Trachea (tissue), 1 donor: ENCODE data around the genes FASTKD3 and MARCHF6.

DNA sequence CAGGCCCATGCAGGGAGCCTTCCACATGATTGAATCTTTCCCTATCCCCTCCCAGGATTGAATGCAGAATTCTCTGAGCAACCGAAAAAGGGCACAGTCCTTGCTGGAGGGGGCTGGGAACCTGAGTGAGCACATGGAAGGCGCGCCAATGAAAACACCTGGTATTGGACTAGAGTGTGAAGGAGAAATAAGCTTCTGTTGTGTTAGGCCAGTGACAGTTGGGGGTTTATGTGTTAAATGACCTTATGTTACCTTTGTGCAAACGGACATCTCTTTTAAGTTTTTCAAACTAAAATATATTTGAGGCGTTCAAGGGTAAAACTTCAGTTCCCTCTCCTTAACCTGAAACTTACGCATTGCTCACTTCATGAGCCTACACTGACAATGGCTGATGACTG lies 147.9 kb upstream of the ADAMTS16 start:
- PRO-cap = no peak

GRCh38 chr5:5392911-5393201 lies 29.6 kb upstream of the ICE1 start:
- PRO-cap = unidirectional peak, plus-strand start at chr5:5393038

DNA sequence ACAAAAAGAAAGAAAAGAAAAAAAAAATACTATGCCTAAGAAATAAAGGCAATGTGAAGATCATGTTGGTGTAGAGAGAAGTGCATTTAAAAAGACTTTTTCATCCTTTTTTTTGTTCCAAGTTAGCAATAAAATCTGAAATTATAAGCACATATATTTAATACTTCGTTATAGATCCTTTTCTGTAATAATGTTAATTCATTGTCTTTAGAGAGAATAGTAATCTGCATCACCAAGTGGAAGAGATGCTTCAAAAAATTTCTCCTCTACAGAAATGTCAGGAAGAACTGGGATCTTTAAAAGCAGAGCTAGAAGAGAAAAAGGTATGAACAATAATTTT lies 18.4 kb downstream of the ICE1 start:
- PRO-cap = no peak

DNA sequence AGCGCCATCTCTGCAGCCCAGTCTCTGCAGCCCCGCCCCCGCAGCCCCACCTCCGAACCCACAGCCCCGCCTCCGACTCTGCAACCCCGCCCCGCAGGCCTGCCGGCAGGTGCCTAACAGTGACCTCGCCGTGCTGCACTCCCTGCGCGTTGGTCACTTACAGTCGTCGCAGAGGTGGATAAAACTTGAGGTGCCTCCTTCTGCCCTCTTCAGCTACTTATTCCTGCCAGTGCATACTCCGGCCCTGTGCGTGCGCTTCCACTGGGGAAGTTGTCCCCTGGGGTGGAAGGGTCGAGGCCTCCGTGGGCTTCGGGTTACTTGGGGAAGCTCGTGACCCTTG lies 72.3 kb downstream of the ICE1 start:
- PRO-cap = no peak

GRCh38 chr5:5834947-5835429 lies 412.5 kb downstream of the ICE1 start:
- PRO-cap = no peak

GRCh38 chr5:6090138-6090430 lies 288.3 kb downstream of the MED10 start:
- PRO-cap = no peak

- PRO-cap = no peak
These were observed 8.0 kb downstream of the MED10 start for GRCh38 chr5:6370338-6370764.

- PRO-cap = no peak
These were observed 1.4 kb downstream of the UBE2QL1 start for GRCh38 chr5:6449834-6450671.

DNA sequence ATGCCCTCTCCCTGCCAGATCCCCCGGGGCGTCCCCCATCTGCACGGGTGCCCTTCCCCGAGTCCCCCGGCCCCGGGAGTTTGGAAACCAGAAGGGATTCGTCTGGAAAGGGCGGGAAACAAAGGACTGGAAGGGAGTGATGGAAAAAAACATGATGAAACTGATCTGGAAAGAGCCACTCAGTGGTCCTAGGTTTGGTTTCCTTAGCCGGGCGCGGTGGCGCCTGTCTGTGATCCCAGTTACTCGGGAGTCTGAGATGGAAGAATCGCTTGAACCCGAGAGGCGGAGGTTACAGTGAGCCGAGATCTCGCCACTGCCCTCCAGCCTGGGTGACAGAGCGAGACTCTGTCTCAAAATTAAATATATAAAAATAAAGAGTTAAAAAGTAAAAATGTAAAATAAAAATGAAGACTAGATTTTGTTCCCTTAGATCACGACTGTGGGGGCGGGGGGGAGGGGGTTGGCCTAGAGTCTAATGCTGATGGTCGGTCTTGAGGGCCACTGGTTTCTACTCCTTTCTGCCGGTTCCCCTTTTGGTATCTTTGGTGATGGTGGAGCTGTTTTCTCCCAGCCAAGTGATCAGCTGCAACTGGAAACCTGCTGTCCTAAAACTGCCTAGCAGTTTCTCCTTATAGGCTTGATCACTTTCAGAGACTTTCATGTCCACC lies 869 bp downstream of the SRD5A1 start:
- PRO-cap = no peak

DNA sequence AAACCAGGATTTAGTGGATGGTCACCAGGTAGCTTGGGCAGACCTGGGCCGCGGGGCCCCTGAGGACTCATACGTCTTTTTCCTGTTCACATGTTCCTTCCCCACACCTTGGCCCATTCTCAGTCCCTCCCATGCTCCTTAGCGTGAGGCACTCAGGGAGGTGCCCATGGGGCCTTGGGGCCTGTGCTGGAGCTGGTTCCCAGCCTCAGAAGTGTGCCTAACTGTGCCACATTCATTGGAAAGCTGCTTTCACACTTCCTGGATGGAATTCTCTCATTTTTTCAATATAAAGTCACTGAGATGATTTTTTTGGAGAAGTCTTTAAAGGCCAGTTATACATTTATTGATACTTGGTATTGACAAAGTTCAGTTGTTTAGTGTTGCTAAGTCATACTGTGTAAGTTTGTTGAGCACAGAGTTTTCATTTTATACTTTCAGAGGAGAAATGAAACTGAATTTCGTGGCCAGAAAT lies 23.8 kb downstream of the TENT4A start:
- PRO-cap = no peak

DNA sequence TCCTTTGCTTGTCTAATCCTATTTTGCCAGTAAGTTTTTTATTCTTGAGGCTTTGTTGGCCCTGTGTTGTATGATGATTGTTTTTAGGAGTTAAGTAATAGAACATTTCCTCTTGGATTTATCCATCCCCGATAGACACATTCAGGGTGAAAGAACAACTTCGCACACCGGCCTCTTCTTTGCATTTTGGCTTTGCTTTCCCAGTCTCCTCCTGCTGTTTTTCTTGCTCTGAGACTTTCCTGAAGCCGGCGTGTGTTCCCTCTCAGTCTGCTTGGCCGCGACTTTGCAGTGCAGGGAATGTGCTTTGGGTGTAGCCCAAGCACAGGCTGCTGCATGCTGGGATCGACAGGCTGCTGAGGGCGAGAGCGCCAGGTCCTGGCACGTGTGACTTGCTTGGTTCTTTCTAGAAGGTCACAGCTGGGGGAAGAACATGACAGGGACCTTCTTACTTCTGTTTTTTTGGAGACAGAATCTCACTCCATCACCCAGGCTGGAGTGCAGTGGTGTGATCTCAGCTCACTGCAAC lies 40.6 kb downstream of the TENT4A start:
- PRO-cap = no peak

- PRO-cap = no peak
These were observed 145.3 kb upstream of the ADCY2 start for GRCh38 chr5:7250495-7251120.

- PRO-cap = no peak
These were observed 89.5 kb upstream of the ADCY2 start for GRCh38 chr5:7306440-7306900.

DNA sequence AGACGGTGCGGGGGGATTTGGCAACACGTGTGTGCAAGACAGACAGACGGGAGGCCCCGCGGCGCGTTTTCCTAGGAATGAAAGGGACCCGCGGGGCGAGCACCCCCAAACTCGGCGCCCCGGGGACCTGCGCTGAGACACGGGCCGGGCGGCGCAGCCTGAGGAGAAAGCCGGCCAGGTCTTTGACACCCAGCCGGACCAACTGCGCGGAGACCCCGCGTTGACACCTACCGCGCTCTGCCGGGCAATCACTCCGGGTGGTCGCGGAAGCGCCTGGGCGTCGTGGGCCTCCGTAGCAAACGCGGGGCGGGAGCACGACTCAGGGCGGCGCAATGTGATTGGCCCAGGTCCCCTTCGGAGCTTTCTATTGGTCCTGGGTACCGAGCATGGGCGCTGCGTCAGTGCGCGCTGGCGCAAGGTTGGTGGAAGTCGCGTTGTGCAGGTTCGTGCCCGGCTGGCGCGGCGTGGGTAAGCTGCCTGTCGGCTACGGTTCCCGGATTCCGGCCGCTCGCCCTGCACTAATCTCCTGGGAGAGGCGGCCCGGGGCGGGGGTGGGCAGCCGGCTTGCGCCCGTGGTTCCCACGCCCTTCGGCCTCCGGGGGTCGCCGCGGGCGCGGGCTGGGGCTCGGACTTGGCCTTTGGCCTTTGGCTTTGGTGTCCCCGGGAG lies at the start of gene FASTKD3:
Gene FASTKD3, minus strand, starts transcription at position 284 of the 667 bp plus-strand sequence.
- PRO-cap = unidirectional peak, minus-strand start at position 70 of the sequence; bidirectional peak, plus-strand start at position 453 of the sequence, minus-strand start at position 253 of the sequence

DNA sequence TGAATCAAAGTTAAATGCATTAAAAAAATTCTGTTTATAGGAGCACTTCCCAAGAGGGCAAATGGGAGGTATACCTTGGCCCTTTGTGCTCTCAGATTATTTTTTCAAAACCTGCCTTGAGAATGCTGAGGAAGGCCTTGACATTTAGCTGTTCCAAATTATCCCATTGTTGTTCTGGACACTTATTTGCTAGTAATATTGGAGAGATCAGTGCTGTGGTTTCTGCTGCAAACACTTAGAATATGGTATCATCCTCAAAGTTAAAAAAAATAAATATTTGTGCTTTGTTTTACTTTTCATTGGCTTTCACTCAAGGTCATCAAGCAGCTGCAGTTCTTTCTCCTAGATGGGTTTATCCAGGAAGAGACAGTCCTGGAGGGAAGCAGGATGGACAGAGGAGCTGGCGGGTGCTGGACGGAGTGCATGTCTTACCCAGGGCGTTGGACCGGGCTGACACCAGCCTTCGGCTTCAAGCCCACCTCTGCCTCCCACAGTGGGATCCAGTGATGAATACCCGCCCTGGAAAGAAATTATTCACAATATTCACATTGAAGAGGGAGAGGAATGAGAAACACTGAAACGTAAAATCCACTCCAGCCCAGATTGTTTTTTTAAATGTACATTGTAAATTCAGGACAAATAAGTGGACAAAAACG lies 193.6 kb downstream of the MTRR start:
- PRO-cap = no peak

- PRO-cap = no peak
These were observed 485.4 kb downstream of the SEMA5A start for GRCh38 chr5:9060540-9060862.

DNA sequence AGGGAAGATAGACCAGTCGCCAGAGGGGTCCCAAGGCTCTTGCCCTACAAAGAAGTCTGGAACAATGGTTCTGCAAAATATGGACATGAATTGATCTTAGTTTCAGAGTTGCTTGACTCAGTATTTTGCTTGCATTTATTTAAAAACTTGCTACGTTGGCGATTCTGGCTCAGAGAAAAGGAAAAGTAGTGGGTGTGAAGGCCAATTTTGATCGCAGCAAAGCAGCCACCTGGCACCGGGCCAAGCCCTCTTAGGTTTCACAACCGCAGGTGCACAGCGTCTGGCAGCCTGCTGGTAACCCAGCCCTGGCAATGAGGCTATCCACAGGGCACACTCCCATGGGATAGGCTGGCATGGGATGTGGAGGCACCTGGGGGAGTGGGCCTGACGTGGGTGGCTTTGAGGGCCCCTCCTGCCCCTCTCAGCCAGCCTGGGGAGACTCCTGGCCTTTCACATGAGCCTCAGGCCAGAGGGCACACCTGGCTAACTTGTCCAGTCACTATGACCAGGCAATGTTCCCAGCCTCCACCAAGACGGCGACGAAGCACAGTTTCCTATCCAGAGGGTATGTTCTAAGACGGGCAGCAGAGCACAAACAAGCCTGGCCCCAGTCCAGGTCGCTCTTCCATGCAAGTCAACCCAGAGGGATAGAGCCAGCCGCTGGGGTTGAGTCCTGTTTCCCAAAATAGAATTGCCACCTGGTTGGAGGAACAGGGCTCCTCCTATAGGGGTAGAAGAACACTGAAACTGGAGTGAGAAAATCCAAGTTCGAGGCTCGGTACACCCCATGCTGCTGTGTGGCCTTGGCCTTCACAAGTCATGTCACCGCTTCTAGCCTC lies 19.0 kb downstream of the CMBL start:
- PRO-cap = no peak

DNA sequence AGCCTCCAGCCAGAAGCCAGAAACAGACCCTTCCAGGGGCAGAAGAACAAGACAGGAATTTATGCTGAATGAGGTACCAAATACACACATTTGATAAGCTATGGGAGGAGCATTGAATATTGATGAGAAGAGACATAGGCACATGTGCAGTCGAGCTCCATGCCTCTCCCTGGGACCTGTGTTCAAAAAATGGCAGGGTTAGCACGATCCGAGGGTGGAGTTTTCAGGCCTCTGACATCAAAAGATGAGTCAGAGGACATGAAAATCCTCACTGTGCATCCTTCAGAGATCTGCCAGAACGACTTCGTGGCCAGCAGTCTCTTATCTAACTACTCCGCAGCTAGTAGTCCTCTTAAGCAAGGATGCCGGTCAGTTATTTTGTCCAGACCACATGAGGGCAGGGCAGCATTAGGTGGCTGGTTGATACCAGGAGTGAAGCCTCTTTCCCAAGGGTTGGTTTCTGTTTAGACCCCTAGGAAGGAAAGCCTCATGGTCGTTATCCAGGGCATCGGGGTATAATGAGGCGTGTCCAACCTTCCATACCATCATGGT lies 11.6 kb upstream of the CMBL start:
- PRO-cap = no peak

DNA sequence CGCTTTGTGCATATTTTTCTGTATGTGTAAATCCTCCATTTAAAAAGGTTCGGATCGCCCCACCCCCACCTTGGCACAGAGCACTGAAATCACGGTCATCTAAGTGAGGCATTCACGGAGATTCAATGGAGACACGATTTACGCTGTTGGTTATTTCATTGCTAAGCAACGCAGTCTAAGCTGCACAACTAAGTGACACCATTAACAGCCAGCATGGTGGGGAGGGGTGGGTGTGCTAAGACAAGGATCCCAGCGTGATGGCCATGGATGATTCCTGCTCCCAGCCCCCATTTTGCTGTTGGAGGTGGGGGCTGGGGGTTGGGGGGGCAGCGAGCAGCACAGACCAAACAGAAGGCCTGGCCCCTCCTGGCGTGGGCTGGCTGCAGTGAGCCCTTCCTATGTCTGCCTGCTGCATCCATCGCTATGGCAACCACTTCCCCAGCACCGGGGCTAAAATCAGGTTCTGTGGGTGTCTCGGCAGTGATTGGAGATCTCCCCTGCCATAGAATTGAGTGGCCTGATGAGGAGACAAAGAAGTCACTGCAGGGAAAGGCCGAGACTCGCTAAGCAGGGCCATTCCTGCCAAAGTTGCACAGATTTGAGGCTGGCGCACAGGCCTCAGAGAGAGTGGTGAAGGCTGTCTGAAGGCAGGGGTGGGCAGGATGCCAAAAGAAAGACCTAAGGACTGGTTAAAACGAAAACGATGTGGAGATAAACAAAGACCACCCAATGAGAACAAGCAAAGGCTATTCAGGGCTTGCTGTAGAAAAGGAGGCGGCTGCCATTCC lies 14.2 kb upstream of the MARCHF6 start:
- PRO-cap = no peak

- PRO-cap = bidirectional peak, plus-strand start at chr5:10353896, minus-strand start at chr5:10353596; bidirectional peak, plus-strand start at chr5:10354400, minus-strand start at chr5:10354350
These were observed at the start of gene MARCHF6 for GRCh38 chr5:10353530-10354583. Gene MARCHF6, plus strand, starts transcription at chr5:10353695.